Sigmoid colon (tissue), 4 donors: Measurements from ENCODE around the gene CCDC187.

- PRO-cap, result no peak
- RAMPAGE, long total RNA, 4 experiments, result no peak in any of the 4 experiments
These were observed 126.2 kb upstream of the PPP1R26 start for GRCh38 chr9:135353430-135353834.

- PRO-cap, result no peak
- RAMPAGE, long total RNA, 4 experiments, result no peak in any of the 4 experiments
These were observed 629 bp downstream of the MRPS2 start for GRCh38 chr9:135501055-135501566.

DNA sequence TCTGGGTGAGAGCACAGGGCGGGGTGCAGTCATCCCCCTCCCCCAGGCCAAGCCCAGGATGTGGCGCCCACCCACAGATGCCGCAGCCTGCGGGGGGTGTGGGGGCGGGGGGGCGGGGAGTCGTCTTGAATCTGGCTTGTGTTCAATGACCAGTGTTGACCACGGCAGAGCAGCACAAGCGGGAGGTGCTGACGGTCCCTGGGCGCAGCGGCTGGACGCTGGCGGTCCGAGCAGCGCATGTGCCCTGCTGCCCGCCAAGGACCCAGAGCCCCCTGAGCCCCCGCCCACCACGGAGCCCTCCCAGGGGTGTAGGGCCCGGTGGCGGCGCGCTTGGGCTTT lies 398 bp upstream of the KCNT1 start:
- PRO-cap, result no peak
- RAMPAGE, long total RNA, 4 experiments, result no peak in any of the 4 experiments

DNA sequence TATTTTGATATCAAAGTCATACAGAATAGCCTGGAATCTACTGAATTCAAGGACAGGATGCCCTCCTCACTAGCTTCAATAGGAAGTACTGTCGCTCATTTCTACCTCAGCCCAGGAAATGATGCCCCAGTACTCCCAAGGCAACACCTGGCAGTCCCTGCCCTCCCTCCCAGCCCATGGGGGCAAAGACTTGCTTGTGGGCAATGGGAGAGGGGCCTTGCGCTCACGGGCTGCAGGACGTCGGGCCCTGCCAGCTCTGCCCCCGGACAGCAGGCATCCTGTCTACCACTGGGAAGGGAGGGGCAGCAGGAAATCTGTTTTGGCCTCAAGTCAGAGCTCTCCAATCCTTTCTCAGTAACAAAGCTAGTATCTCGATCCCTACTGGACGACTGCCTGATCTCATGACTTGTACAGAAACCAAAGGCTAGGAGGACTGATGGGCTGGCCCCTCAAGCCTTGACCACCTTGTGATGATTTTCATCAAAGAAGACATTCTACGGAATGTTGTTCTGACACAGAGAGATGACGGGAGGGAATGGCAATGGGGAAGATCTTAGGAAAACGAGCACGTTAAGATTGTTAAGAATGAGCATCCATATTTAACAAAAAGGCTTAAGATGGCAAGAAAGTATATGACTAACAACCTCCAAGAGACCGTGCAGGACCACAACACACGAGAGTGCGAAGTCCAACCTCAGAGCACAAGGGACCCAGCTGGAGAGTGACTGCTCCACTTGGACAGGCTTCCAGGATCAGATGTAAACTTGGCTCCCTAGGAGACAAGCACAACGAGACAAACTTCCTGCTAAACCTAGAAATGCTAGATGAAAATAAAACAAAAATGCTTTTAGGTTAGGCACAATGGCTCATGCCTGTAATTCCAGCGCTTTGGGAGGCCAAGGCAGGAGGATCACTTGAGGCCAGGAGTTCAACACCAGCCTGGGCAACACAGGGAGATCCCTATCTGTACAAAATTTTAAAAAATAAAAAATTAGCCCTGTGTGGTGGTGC lies 19.4 kb downstream of the UBAC1 start:
- PRO-cap, result no peak
- RAMPAGE, long total RNA, 4 experiments, result no peak in any of the 4 experiments

- PRO-cap, result no peak
- RAMPAGE, long total RNA, 4 experiments, result no peak in any of the 4 experiments
These were observed 6.4 kb downstream of the UBAC1 start for GRCh38 chr9:135954475-135955522.

GRCh38 chr9:136023769-136024571 lies 62.8 kb upstream of the UBAC1 start:
- PRO-cap, result no peak
- RAMPAGE, long total RNA, 4 experiments, result no peak in any of the 4 experiments

DNA sequence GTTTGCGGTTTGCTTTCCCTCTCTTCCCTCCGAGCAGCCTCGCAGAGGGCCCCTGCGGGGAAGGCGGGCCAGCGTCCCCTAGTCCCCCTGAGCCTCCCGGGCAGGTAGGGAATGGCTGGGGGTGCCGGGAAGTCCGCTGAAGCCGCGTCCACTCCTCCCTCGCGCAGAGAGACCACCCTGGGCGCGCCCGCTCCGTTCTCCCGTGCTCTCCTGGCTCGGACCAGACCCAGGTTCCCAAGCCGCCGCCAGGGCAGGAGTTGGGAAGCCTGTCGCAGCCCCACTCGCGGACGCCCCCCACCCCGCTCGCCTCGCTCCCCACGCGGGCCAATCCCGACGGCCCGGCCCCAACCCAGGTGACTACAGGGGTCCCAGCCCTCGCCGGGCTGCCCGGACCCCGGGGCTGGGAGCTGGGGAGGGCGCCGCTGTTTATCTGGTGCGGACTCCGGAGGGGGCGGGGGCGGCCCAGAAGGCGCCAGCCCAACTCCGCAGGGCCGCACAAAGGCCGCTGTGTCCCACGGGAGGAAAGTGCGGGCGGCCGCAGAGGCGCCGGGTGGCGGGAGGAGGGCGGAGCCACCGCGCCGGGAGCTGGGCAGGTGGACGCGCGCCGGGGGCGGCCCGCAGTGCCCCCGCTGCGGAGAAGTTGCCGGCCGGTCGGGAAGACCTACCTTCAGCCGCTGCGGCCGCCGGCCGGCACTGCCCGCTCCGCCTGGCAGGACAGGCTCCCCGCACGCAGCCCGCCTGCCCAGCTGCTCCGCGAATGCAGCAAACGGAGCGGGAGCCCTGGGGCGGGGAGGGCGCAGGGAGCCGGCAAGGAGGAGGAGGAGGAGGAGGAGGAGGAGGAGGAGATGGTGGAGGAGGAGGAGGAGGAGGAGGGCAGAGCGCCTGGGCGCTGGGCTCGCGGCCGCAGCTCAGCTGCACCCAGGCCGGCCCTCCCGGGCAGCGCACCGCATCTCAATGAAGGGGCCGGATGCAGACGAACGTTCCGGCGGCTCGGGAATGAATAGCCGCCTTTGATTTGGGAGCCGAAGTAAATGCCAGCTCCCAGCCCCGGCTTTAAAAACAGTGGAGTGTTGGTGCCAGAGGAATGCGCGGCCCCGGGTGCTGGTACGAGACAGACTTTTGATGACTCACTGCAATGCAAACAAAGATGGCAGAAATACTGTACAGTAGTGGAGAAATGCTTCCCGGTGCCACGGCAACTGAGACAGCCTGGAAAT lies 43.6 kb downstream of the NACC2 start:
- PRO-cap, result unidirectional peak, minus-strand start at position 1,002 of the sequence
- RAMPAGE, long total RNA, 4 experiments, result no peak in any of the 4 experiments

GRCh38 chr9:136067143-136067475 lies 28.0 kb downstream of the NACC2 start:
- PRO-cap, result no peak
- RAMPAGE, long total RNA, 4 experiments, result no peak in any of the 4 experiments

DNA sequence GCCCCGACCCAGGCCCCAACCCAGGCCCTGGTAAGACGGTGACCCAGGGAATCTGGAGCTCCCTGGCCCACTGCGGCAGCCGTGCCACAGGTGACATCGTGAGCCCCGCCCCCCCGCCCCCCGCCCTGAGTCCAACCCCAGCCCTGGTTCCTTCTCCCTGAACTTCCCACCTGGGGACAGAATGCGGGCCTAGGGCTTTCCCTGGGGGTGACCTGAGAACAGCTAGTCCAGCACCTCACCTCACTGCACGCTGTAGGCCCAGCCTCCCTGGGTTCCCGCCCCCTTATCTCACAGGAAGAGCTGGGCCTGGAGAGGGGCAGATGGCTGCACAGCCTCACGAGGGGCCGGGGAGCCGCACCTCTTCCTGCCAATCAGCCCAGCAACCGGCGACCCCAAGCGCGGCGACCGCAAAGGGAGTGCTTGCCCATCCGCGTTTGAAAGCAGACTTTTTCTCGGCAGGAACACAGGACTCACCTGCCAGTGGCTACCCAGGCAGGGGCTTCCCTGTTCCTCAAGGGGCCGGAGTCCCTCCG lies 11.6 kb downstream of the TMEM250 start:
- PRO-cap, result no peak
- RAMPAGE, long total RNA, 4 experiments, result no peak in any of the 4 experiments

DNA sequence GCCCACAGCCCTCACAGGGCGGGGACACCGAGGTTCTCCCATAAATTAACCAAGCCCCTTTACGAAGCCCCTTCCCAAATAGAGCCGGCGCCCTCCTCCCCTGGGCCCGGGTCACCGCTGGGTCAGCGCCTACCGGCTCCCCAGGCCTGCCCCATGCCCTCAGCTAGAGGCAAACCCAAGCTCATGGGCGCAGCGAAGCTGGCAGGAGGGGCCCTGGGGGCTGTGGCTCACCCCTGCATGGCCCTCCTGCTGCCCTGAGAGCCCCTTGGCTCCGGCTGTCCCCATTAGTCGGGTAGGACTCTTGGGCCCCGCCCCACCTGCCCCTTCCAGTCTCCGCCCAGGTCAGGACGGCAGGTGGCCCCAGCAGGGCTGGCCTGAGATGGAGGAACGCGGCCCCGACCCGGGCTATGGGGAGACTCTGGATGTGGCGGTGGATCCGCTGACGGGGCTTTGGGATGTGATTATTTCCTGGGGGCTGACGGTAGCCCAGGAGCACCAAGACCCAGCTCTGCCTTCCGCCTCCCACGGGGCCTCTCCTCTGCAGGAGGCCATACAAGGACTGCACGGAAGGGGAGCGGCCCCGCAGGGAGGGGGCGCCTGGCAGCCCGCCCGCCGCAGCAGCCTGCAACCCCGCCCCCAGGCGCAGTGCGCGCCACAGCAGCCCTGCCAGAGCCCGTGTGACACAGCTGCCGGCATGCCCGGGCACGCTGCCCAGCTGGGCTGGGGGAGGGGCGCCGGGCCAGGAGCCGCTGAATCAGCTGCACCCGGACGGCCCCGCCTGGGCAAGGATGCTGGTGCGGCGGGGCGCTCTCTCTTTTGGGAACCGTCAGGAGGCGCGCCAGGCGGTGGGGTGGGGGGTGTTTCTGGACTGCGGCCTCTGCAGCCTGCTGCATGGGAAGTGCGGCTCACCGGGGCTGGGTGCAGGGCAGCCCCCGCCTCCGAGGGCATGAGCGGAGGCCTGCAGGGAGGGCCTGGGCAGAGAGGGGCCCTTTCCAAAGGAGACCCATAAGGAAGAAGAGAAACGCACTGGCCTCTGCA lies 9.2 kb downstream of the TMEM250 start:
- PRO-cap, result unidirectional peak, minus-strand start at position 526 of the sequence
- RAMPAGE, long total RNA, 4 experiments, result no peak in any of the 4 experiments

DNA sequence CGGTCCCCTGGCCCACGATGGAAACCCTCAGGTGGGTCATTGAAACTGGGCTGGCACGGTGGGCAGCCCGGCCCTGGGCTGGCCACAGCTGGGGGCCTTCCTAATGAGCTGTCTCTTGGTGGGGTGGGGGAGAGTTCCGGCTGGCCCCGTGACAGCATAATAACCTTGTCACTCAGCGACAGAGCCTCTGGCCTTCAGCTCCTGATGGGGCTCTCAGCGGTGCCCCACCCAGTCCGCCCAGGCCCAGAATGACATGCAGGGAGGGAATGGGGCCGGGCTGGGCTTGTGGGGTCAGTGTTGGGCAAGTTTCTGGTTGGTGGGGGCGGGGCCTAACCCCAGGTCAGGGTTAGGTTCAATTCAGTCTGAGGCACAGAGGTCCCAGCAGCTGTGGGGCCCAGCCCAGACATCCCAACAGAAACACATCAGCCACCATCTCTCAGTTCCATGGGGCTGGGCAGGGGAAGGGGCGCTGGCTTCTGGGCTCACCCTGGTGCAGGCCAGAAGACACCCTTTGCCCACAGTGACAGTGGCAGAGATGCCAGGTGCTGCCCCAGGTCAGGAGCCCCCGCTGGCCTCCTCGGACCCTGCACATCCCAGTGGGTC lies at the start of gene CCDC187:
Gene CCDC187, minus strand, starts transcription at position 105 of the 603 bp plus-strand sequence.
- PRO-cap, result no peak
- RAMPAGE, long total RNA, 4 experiments, result no peak in any of the 4 experiments

DNA sequence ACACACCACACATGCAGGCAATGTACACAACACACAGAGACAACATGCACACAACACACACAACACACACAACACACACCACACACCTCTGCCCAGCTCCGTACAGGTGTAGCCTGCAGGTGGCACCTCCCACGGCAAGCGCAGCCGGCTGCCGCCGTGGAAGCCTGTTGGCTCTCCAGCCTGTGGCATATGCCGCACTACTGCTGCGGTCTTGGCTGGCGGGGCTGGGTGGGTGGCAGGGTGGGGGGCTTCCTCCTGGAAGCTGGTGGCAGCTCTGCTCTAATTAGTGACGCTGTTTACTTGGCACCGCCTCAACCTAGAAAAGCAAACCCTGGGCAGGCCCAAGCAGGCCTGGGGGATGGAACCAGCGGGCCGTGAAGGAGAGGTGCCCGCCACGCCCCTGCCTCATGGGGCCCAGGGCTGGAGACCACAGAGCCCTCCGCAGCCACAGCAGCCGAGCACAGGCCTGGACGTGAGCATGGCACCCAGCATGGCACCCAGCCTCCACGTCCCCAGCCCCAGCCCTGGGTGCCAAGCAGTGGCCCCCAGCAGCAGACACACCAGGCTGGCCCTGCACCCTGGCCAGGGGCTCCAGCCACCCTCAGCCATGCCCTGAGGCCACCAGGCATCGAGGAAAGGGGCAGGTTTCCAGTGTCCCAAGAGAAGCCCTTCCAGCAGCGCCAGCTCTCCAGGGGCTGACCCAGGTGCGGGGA lies 5.2 kb upstream of the CCDC187 start:
- PRO-cap, result no peak
- RAMPAGE, long total RNA, 4 experiments, result no peak in any of the 4 experiments

GRCh38 chr9:136341273-136341698 lies 13.9 kb downstream of the GPSM1 start:
- PRO-cap, result no peak
- RAMPAGE, long total RNA, 4 experiments, result no peak in any of the 4 experiments

GRCh38 chr9:136372238-136373536 lies 782 bp downstream of the CARD9 start:
- PRO-cap, result no peak
- RAMPAGE, long total RNA, 4 experiments, result no peak in any of the 4 experiments

GRCh38 chr9:136377771-136378555 lies 4.5 kb upstream of the CARD9 start:
- PRO-cap, result no peak
- RAMPAGE, long total RNA, 4 experiments, result no peak in any of the 4 experiments

DNA sequence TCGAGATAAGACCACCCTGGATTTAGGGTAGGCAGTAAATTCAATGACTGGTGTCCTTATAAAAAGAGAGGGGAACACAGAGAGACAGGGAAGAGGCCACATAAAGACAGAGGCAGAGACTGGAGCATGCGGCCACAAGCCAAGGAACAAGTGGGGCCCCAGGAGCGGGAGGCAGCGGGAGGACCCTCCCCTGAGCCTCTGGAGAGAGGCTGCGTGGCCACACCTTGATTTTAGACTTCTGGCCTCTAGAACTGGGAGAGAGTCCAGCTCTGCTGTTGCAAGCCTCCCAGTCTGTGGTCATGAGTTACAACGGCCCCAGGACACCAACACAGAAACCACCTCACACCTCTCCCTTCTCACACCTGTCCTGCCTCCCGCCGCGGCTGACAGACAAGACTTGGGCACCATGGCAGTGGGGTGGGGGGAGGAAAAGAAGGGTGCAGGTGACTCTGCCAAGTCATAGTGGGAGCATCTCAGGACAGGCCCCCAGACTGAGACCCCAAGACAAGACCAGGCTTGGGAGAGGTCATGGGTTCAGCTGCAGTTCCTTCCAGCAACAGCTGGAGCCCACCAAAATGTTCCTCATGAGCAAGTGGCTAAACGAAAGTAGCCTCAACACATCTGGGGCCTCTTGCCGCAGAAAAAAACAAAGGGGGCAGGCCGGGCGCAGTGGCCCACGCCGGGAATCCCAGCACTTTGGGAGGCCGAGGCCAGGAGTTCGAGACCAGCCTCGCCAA lies 2.1 kb downstream of the INPP5E start:
- PRO-cap, result no peak
- RAMPAGE, long total RNA, 4 experiments, result no peak in any of the 4 experiments

GRCh38 chr9:136519947-136520569 lies 25.8 kb downstream of the NOTCH1 start:
- PRO-cap, result no peak
- RAMPAGE, long total RNA, 4 experiments, result no peak in any of the 4 experiments

GRCh38 chr9:136596401-136597066 lies 50.7 kb upstream of the NOTCH1 start:
- PRO-cap, result no peak
- RAMPAGE, long total RNA, 4 experiments, result no peak in any of the 4 experiments

DNA sequence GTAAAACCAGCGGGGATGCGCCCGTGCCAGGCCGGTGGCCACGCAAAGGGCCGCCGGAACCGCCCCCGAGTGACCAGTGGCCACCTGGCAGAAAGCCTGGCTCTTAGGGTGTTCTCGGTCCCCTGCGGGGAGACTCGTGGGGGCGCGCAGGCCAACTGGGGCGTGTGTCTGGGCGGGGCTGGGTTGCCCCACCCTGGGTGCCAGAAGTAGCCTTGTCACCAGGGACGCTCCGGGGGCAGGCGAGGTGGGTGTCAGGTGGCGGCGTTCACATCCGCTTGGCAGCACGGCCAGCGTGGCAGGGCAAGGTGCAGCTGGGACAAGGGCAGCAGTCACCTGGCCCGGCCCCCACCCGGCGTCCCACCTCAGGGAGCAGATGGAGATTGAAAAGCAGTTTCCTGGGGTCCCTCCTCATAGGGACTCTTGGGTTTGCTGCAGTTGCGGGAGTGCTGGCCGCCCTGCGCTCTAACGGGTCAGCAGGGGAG lies 655 bp upstream of the AGPAT2 start:
- PRO-cap, result no peak
- RAMPAGE, long total RNA, 4 experiments, result no peak in any of the 4 experiments

DNA sequence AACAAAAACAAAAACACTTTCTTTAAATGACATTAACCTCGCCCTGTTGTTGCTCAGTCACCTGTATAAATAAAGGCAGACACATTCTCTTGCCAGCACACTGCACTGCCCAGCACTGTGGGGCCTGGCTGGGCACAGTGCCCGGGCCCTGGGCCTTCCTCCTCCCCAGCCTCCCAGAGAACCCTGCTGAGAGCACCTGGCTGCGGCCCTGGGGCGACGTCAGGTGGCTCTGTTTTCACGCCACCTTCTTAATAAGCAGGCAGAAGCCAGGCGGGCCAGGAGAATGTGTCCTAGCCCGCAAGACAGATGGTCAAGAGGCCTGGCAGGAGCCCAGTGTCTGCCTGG lies 8.1 kb upstream of the AGPAT2 start:
- PRO-cap, result no peak
- RAMPAGE, long total RNA, 4 experiments, result no peak in any of the 4 experiments